Bronchus fibroblast of lung (primary cell): ENCODE measurements around a stretch of chr20.

GRCh38 chr20:56476812-56477260 is 8.4 kb downstream of the RTF2 start:
- RAMPAGE, long total RNA, result no peak

DNA sequence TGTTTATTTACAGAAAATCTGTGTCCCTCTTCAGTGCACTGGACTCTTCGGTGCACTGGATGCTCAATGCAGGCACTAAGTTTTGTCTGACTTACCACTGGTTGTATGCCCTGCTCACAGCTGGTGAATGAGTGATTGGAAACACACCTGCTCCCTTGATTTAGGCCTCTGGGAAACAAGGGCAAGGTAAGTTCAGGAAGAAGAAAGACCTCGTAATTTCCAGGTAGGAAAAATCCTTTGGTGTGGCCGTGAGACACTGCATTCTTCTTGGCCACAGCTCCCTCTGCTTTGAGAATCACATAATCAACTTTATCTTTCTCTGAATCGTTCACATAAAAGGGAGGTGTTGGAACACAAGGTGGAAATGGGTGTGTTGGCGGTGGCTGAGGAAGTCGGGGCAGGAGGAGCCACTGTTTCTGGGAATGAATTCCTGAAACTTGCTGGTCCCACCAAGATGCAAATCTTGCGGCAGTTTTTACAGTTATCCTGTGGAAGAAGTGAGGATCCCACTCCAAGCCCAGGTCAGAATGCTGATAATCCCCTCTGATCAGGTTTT is 25.9 kb downstream of the FAM209B start:
- RAMPAGE, long total RNA, result no peak

DNA sequence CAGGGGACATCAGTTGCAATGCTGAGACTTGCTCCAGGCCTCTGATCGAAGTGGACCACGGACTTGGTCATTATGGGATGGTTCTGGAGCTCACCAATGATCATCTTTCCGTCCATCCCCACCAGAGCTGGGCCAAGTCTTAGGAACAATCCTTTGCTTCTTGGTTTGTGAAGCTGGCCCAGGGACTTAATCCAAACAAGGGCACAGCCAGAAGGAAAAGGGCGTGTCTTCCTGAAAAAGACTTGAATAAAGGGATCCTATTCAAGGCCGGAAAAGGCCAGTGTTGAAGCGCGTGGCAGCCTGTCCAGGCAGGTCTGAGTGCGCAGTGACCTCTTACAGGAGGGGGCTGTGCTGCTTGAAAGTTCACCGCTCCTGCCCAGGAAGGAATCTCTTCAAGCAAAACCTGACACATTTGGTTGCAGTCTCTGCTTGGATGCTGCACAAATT is 136.0 kb downstream of the TFAP2C start:
- RAMPAGE, long total RNA, result no peak

DNA sequence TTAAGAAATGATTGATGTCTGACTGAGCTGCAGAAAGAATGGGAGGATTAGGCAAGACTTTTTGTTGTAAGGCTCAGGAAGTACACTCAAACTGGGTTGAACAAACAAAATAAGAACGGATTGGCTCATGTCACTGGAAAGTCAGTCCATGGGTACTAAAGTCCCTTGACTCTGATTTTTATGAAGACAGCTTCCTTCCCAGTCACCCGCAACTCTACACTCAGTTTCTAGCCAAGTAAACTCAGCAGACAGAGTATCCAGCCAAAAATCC is 136.5 kb downstream of the TFAP2C start:
- RAMPAGE, long total RNA, result no peak

DNA sequence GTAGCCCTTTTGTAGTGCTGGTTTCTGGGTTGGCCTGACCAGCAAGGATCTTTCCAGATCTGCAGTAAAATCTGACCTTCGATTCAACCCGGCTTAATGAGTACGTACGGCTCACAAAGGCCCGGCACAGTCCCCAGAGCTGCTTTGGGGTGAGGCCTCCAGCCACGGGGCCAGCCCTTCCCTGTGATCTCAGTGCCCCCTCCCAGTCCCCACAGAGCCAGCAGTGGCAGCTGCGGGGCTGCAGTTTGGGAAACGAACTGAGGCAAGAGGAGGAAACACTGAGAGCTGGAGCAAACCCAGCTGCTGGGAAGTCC is 157.4 kb downstream of the BMP7 start:
- RAMPAGE, long total RNA, result no peak

DNA sequence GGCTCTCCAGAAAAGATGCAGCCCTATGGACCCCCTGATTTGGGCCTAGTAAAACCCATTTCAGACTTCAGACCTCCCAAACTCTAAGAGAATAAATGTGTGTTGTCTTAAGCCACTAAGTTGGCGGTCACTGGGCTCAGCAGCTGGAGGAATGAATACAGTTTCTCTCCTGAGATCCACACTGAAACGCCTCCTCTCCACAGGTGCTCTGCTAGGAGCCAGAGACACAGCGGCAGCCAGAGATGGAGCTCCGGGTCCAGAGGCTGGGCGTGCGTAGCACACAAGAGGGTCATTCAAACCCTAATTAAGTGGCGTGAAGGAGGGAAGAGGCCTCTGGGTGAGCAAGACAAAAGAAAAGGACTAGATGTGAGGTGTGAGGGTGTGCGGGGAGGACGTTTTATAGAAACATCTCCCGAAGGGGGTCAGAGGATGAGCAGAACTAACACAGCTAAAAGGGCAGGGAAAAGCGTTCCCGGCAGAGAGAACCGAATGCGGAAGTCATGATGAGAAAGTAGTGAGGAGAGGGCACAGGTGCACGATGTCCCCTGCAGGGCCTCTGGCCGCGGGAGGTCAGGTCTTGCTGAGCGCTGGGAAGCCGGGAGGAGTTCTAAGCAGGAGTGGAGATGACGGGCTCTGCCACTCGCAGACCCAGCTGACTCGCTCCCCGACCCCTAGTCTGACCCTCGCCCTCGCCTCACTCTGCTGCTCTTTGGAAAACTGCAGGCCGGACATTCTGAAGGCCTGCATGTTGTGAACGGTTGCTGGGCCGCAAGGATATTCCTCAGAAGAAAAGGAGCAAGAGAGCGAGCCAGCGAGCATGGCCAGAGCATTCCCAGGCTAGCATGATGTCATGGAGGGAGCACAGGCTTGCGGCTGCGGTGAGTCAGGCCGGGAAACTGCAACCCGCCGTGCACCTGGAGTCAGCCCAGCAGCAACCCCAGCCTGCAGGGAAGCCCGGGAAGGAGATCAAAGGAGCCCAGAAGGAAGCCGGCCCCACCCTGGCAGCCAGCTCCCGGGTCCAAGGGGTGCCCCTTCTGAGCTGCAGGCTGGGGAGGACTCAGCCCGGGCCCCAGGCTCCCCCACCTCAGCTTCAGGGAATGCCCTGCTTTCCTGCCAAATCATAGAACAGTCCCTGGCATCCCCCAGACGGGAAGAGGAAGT is 54.3 kb downstream of the BMP7 start:
- RAMPAGE, long total RNA, result no peak

DNA sequence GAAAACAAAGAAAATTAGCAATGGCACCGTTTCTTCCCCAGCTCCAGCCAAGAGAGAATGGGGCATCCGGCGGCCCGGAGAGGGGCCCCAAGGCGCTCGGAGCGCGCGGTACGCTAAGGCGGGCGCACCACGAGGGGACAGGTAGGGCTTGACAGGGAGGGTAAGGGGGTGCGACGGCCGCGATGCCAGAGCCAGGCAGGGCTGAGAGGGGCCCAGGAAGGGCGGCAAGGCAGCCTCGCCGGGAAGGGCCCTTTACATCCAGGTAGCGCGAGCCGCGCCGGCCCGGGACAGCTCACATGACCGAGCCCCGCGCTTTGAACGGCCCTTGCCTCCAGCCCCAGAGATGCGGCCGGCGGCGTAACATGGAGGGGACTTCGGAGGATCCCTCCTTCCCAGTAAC is 1.3 kb downstream of the BMP7 start:
- RAMPAGE, long total RNA, result no peak

DNA sequence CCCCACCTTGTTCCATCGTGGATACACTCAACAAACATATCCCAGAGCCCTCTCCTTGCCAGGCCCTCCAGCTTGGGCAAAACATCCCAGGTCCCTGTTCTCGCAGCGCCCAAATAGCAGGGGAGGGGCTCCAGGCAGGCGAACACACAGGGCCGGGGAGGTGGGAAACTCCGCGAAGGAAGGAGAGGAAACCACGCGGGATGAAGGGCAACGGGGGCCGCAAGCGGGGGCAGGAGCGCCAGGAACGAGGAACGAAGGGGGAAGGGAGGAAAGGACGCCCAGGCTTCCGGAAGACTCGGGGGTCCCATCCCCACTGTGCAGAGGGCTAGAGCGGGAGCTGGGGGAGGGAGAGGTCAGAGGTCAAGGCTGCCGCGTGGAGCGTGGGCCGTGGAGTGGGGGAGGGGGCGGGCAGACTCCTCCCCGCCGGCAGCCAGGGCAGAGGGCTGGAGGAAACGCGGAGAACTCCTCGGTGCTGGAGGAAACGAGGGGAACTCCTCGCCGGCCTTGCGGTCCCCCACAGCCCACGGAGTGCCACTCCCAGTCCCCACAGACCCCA is 1.4 kb upstream of the RBM38 start:
- RAMPAGE, long total RNA, result no peak

- RAMPAGE, long total RNA, result no peak
Measured at GRCh38 chr20:57528964-57529527, 4.1 kb upstream of the CTCFL start.

GRCh38 chr20:57545788-57546699 is 14.9 kb upstream of the PCK1 start:
- RAMPAGE, long total RNA, result no peak

- RAMPAGE, long total RNA, result no peak
Measured at GRCh38 chr20:57561288-57562368, 718 bp downstream of the PCK1 start.

DNA sequence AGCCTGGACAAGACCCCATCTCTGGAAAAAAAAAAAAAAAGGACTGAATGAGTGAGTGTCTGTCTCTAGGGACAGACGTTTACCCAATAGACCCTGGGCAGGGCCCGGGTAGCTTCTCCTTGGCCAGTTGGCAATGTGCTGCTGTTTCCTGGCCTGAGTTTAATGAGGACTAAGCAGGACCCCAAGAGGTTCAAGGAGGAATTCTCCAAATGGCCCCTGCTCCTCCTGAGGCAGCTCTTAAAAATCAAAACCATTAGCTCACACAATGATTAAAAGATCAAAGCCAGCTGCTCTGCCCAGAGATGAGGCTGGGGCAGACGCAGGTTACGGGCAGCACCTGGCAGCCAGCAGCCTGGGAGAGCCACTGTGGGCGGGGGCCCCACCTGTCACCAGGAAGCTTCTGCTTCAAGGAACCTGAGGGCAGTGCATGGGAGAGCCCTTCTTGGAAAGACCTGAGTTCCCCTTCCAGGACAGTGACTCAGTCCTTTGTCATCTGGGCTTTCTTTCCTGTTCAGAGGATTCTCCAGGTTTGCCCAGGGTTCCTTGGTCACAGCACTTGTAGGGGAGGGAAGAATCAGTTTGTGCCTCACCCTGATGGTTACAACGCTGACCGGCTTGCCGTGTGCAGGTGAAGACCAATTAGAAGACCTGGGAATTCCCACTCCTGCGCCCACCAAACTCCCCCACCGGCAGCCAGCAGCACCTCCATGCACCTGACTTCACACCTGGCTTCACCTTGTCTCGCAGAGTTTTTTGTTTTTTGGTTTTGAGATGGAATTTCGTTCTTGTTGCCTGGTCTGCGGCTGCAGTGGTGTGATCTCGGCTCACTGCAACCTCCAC is 2.2 kb downstream of the ZBP1 start:
- RAMPAGE, long total RNA, result no peak

DNA sequence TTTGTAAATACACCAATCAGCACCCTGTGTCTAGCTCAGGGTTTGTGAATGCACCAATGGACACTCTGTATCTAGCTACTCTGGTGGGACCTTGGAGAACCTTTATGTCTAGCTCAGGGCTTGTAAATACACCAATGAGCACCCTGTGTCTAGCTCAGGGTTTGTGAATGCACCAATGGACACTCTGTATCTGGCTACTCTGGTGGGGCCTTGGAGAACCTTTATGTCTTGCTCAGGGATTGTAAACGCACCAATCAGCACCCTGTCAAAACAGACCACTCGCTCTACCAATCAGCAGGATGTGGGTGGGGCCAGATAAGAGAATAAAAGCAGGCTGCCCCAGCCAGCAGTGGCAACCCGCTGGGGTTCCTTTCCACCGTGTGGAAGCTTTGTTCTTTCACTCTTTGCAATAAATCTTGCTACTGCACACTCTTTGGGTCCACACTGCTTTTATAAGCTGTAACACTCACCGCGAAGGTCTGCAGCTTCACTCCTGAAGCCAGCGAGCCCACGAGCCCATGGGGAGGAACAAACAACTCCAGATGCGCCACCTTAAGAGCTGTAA is 9.2 kb upstream of the ZBP1 start:
- RAMPAGE, long total RNA, result no peak

DNA sequence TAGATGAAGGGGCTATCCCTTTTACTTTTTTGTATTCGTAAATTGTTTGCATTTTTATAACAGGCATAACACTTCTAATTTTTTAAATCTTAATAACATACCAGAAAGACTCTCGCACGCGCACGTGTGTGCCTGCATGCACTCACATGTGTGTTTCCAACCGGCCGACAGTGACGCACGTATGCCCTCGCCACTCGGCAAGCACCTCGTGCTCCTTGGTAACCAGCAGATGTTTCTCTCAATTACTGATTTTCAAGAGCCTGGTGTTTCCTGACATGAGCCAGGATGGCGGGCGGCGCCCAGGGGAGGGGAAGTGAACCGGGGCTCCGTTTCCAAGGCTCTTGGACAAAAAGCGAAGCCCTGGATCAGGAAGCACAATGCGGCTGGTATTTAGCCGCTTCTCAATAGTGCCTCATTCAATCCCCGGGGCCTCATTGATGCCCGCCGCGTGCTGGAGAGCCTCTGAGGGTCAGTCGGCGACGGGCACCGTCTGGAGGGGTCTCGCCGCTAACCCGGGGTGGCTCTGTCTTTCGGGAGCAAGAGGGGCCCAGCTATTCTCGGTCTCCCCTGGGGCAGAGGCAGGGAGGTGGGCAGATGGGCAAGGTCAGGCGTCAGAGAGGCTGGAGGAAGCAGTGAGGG is 37.6 kb downstream of the PMEPA1 start:
- RAMPAGE, long total RNA, result no peak

GRCh38 chr20:57697904-57698860 is 11.6 kb downstream of the PMEPA1 start:
- RAMPAGE, long total RNA, result no peak

GRCh38 chr20:57704640-57705308 is 5.0 kb downstream of the PMEPA1 start:
- RAMPAGE, long total RNA, result no peak

- RAMPAGE, long total RNA, result no peak
Measured at GRCh38 chr20:57987580-57988053, 163.1 kb upstream of the C20orf85 start.

DNA sequence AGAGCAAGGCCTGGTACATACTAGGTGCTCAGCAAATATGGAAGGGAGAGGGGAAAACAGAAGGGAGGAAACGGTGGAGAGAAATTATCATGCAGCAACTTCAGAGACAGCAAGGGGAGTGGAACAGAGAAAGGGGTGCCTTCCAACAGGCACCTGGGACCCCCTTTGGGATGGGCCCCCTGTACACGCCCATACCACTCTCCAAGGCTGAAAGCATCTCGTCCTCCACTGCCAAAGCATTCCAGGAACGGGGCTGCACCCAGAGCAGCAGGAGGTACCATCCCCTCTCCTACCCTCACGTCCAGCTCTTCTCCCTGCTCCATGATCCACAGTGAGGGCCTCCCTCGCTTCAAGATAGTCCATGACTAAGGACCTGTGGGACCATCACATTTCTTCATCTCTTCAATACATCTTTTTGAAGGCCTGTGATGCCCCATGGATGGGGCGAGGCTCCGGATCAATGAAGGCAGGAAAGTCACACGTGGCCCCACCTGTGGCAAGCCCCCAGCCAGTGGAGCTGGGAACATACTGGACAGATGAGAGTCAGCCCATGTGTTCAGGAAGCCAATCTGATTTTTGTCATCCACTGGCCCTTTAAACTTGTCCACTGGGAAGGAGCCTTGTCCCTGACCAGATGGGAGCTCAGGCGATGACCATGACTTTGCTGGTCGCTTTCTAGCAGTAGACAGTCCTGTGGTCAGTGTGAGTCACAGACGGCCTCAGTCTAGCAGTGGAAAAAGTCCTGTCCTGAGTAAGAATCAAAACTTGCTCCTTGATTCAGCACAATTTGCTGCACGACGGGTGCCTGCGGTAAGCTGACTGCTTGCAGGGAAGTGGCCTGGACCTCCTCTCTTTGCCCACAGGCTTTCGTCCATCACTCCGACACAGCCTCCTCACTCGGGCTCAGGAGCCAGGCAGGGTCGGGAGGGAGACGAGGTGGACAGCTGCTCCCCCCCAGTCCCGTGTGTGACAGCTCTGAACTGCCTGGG is 131.9 kb upstream of the C20orf85 start:
- RAMPAGE, long total RNA, result no peak

GRCh38 chr20:58046241-58046769 is 104.4 kb upstream of the C20orf85 start:
- RAMPAGE, long total RNA, result no peak

DNA sequence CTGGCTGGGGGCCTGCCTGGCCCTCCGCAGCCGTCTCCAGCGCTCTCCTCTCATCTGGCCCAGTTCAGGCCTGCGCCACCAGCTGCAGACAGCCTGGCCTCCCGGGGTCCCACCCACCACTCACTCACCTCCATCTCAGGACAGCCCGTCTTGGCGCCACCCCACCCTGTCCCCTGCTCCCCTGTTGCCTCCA is 21.0 kb upstream of the C20orf85 start:
- RAMPAGE, long total RNA, result no peak